GM12878 (cell line): ENCODE measurements around the genes NRDC and ZFYVE9.

DNA sequence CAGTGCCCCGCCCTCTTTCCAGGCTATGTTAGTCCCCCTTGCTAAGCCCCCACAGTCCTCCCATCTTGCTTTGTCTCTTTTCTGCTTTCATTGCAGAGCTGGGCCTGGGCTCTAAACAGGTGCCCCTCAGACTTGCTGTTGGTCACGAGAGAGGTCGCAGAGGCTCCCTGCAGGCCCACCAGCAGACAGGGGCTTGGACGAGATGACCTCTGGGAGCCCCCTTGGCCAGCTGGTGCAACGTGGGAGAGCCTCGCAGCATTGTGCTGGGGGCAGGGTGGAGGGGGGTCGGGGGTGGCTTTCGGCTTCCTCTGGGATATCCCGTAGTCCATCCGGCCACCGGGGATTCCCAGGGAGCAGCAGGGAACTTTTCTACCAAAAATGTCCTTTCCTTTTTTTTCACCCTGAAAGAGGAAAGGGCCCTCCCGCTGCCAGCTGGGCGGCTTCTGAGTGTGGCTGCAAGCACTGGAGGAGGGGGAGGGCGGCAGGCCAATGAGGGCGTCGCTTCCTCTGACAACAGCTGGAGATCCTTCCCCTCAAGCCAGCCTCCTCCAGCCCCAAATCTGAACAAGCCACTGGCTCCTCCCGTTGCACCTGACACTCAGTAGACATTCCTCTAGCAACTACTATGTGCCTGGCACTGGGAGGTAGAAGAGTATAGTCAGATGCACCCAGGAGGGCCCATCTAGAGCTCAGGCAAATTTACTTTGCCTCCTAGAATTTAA is 2.9 kb downstream of the MOB3C start:
- RAMPAGE, long total RNA: no peak
- RRBS, 2 experiments: no CpG with 5 or more reads among the region's 17 CpGs
CAGE:
- cytosol, long polyA minus RNA: no peak
- cytosol, long polyA plus RNA: no peak
- long polyA plus RNA: no peak
- nucleolus, long total RNA: no peak
- nucleus, long polyA plus RNA: no peak
- nucleus, long total RNA: no peak

GRCh38 chr1:46675407-46676159 is 3.9 kb downstream of the TEX38 start:
- RAMPAGE, long total RNA: no peak
- RRBS, 2 experiments: no CpG with 5 or more reads among the region's 1 CpG
CAGE:
- cytosol, long polyA minus RNA: no peak
- cytosol, long polyA plus RNA: no peak
- long polyA plus RNA: no peak
- nucleolus, long total RNA: no peak
- nucleus, long polyA plus RNA: no peak
- nucleus, long total RNA: no peak

- RAMPAGE, long total RNA: no peak
- RRBS, 2 experiments: no CpG with 5 or more reads among the region's 9 CpGs
CAGE:
- cytosol, long polyA minus RNA: no peak
- cytosol, long polyA plus RNA: no peak
- long polyA plus RNA: no peak
- nucleolus, long total RNA: no peak
- nucleus, long polyA plus RNA: no peak
- nucleus, long total RNA: no peak
These were observed 815 bp upstream of the EFCAB14 start for GRCh38 chr1:46719558-46720299.

- RAMPAGE, long total RNA: no peak
- RRBS, 2 experiments: no CpG with 5 or more reads among the region's 17 CpGs
CAGE:
- cytosol, long polyA minus RNA: no peak
- cytosol, long polyA plus RNA: no peak
- long polyA plus RNA: no peak
- nucleolus, long total RNA: no peak
- nucleus, long polyA plus RNA: no peak
- nucleus, long total RNA: no peak
These were observed 7.6 kb downstream of the CYP4B1 start for GRCh38 chr1:46806084-46807242.

GRCh38 chr1:46810640-46811366 is 12.0 kb downstream of the CYP4B1 start:
- RAMPAGE, long total RNA: no peak
- RRBS, 2 experiments: no CpG with 5 or more reads among the region's 8 CpGs
CAGE:
- cytosol, long polyA minus RNA: no peak
- cytosol, long polyA plus RNA: no peak
- long polyA plus RNA: no peak
- nucleolus, long total RNA: no peak
- nucleus, long polyA plus RNA: no peak
- nucleus, long total RNA: no peak

DNA sequence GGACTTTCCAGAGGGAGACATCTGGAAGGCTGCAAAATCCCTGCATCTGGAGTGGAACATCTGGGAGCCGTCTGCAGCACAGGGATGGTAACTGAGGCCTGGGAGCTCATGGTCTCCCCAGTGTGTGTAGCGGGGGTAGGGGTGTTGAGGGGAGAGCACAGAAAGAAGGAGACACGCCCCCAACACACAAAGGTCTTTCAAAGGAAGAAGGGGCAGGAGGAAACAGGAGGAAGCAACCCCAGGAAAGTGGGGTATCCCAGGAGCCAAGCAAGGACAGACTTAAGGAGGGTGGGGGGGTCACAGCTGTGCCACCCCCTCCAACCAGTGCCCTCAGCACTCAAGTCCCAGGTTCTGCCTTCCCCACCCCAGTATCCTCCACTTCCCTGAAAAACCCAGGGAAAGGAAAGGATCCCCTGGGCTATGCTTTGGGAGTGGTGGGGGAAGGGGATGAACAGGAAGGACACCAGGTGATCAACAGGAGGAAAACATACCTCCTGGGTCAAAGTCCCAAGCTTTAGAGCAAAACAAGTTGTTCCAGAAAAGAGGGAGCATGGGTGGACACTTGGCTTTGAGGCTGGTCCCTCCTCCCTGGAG is 2.4 kb upstream of the PDZK1IP1 start:
- RAMPAGE, long total RNA: no peak
- RRBS, 2 experiments: no CpG with 5 or more reads among the region's 3 CpGs
CAGE:
- cytosol, long polyA minus RNA: no peak
- cytosol, long polyA plus RNA: no peak
- long polyA plus RNA: no peak
- nucleolus, long total RNA: no peak
- nucleus, long polyA plus RNA: no peak
- nucleus, long total RNA: no peak

- RAMPAGE, long total RNA: no peak
- RRBS, 2 experiments: no CpG with 5 or more reads among the region's 4 CpGs
CAGE:
- cytosol, long polyA minus RNA: no peak
- cytosol, long polyA plus RNA: no peak
- long polyA plus RNA: no peak
- nucleolus, long total RNA: no peak
- nucleus, long polyA plus RNA: no peak
- nucleus, long total RNA: no peak
These were observed 2.8 kb downstream of the FOXD2 start for GRCh38 chr1:47440611-47441116.

DNA sequence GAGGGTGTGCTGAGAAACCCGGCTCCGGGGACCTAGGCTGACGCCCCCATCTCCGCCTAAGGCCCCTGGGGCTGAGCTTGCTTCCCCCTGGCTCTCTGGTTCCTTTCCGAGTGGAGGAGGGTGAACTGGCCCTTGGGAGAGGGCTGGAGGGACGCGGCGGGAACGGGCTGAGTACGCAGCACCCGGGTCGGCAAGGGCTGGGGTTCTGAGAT is 270.7 kb downstream of the FOXD2 start:
- RAMPAGE, long total RNA: no peak
- RRBS, 2 experiments: 0% methylated on average over 2 of the region's 12 CpGs; no CpG with 5 or more reads in 1 of the 2 experiments
CAGE:
- cytosol, long polyA minus RNA: no peak
- cytosol, long polyA plus RNA: no peak
- long polyA plus RNA: no peak
- nucleolus, long total RNA: no peak
- nucleus, long polyA plus RNA: no peak
- nucleus, long total RNA: no peak

DNA sequence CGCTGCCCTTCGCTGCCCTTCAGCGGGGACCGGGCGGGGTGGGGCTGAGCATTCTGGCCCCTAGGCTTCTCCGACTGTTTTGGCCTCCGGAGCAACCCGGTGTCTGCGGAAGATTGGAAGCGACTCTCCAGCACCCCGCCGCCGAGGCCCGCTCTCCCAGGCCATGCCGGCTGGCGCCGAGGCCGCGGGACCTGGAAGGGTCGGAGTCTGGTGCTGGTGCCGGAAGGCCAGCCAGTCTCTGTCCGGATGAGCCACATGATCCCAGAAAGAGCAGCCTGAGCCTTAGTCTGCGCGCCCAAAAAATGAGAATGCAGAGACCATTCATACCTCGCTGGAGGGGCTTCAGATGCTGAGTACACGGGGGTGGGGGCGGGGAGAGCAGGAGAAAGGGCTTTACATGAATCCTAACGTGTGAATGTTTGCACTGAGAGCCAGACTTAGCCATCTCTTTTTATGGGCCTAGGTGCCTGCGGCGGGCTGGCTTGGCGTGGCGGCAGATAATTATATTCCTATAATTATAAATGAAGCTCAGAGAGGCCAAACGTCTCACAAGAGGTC is 272.1 kb downstream of the FOXD2 start:
- RAMPAGE, long total RNA: no peak
- RRBS, 2 experiments: 8 to 25% methylated on average over 18 to 21 of the region's 33 CpGs
CAGE:
- cytosol, long polyA minus RNA: no peak
- cytosol, long polyA plus RNA: no peak
- long polyA plus RNA: no peak
- nucleolus, long total RNA: no peak
- nucleus, long polyA plus RNA: no peak
- nucleus, long total RNA: no peak

GRCh38 chr1:47817617-47818297 is 179.4 kb downstream of the TRABD2B start:
- RAMPAGE, long total RNA: no peak
- RRBS, 2 experiments: 51 to 58% methylated on average over 6 of the region's 20 CpGs
CAGE:
- cytosol, long polyA minus RNA: no peak
- cytosol, long polyA plus RNA: no peak
- long polyA plus RNA: no peak
- nucleolus, long total RNA: no peak
- nucleus, long polyA plus RNA: no peak
- nucleus, long total RNA: no peak

- RAMPAGE, long total RNA: no peak
- RRBS, 2 experiments: no CpG with 5 or more reads among the region's 4 CpGs
CAGE:
- cytosol, long polyA minus RNA: no peak
- cytosol, long polyA plus RNA: no peak
- long polyA plus RNA: no peak
- nucleolus, long total RNA: no peak
- nucleus, long polyA plus RNA: no peak
- nucleus, long total RNA: no peak
These were observed 22.3 kb upstream of the SPATA6 start for GRCh38 chr1:48494050-48494909.

DNA sequence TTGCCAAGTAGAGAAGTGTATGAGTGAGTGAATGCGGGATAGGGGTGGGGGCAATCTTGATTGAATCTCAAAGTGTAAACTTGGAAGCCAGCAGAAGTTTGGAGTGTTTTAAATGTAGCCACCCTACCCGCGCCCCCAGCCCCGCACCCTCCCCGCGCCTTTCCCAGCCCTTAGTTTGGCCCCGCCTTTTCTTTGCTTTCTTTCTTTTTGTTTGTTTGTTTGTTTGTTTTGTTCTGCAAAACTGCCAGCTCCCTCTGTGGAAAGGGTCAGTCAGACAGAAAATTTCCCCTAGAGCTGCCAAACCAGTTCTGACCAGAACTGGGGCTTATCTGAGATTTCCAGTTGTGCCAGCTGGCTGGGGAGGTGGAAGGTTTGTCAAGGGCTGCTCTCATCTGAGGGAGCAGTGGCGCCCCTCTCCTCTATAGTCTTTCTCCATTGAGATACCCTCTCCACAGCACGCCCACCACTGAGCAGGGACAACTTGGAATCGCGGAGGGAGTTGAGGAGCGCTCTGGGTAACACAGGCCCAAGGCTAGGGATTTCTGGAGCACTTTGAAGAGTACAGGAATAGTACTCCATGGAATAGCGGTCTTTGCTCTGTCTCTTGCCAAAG is 708 bp upstream of the BEND5 start:
- RAMPAGE, long total RNA: no peak
- RRBS, 2 experiments: no CpG with 5 or more reads among the region's 13 CpGs
CAGE:
- cytosol, long polyA minus RNA: no peak
- cytosol, long polyA plus RNA: no peak
- long polyA plus RNA: no peak
- nucleolus, long total RNA: no peak
- nucleus, long polyA plus RNA: no peak
- nucleus, long total RNA: no peak

DNA sequence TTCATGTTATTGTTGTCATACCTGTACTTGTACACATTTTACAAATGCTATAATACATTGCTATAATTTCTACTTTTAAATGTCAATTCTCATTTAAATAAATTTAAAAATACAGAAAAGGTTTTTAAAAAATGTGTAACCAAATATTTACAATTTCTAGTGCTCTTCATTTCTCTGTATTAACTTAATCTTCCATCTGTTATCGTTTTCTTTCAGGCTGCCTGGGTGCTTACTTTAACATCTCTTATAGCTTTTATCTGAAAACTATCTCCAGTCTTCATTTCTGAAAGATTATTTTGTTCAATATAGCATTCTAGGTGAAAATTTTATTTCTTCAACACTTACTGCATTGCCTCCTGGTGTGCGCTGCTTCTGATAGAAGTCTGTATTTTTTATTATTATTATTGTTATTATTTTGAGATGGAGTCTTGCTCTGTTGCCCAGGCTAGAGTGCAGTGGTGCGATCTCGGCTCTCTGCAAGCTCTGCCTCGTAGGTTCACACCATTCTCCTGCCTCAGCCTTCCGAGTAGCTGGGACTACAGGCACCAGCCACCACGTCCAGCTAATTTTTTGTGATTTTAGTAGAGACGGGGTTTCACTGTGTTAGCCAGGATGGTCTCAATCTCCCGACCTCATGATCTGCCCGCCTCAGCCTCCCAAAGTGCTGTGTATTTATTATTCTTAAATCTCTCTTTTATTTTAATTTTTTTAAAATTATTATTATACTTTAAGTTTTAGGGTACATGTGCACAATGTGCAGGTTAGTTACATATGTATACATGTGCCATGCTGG is 201.4 kb downstream of the FAF1 start:
- RAMPAGE, long total RNA: no peak
- RRBS, 2 experiments: no CpG with 5 or more reads among the region's 10 CpGs
CAGE:
- cytosol, long polyA minus RNA: no peak
- cytosol, long polyA plus RNA: no peak
- long polyA plus RNA: no peak
- nucleolus, long total RNA: no peak
- nucleus, long polyA plus RNA: no peak
- nucleus, long total RNA: no peak

DNA sequence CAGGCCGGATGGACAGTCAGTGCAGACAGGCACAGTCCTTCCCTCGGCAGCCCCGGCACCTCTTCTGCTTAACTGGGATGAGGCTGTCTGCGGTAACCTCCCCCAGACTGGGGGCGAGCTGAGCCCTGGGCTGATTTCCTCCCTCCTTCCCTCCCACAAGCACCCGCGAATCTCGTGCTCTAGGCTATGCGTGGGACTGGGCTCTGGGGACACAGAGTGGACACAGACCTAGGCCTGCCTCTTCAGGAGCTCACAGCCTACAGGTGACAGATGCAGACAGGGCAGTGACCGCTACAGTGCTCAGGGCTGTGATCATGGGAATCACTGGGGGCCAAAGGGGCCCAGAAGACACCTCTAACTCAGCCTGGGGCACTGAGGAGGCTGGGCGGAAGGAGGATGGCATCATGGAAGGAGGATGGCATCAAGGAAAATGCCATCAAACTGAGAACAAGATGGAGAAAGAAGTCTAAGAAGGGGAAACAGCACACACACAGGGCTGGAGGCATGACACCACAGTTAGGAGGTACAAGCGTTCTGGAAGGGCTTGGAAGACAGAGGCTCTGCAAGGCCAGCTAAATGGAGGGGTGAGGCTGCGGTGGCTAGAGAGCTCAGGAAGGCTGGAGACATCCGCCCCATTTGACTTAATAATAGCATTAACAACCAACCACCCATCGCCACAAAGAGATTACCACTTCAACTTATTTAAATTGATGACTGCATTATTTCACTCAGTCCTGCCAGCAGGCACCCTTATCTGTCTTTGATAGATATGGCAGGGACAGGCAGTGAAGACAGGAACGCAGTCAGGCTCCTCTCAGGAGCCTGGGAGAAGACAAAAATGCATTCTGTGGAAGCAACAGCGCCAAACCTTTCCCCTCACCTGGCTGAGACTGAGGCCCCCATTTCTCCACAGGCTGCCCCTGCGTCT is 4.2 kb downstream of the TTC39A start:
- RAMPAGE, long total RNA: no peak
- RRBS, 2 experiments: 58 to 69% methylated on average over 3 of the region's 18 CpGs
CAGE:
- cytosol, long polyA minus RNA: no peak
- cytosol, long polyA plus RNA: no peak
- long polyA plus RNA: no peak
- nucleolus, long total RNA: no peak
- nucleus, long polyA plus RNA: no peak
- nucleus, long total RNA: no peak

GRCh38 chr1:51422453-51422956 is 92.1 kb upstream of the TTC39A start:
- RAMPAGE, long total RNA: no peak
- RRBS, 2 experiments: no CpG with 5 or more reads among the region's 8 CpGs
CAGE:
- cytosol, long polyA minus RNA: no peak
- cytosol, long polyA plus RNA: no peak
- long polyA plus RNA: no peak
- nucleolus, long total RNA: no peak
- nucleus, long polyA plus RNA: no peak
- nucleus, long total RNA: no peak

DNA sequence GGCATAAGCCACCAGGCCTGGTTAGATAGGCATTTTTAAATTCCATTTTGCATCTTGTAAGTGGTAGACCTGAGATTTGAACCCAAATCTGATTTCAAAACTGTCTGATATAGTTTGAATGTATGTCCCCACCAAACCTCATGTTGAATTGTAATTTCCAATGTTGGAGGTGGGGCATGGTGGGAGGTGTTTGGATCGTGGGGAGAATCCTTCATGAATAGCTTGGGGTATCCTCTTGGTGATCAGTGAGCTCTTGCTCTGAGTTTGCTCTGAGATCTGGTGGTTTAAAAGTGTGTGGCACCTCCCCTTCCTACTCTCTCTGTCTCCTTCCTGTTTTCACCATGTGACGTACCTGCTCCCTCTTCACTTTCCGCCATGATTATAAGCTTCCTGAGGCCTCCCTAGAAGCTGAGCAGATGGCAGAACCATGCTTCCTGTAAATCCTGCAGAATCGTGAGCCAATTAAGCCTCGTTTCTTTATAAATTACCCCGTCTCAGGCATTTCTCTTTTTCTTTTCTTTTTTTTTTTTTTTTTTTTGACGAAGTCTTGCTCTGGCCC is 40.0 kb upstream of the OSBPL9 start:
- RAMPAGE, long total RNA: no peak
- RRBS, 2 experiments: no CpG with 5 or more reads among the region's 7 CpGs
CAGE:
- cytosol, long polyA minus RNA: no peak
- cytosol, long polyA plus RNA: no peak
- long polyA plus RNA: no peak
- nucleolus, long total RNA: no peak
- nucleus, long polyA plus RNA: no peak
- nucleus, long total RNA: no peak

DNA sequence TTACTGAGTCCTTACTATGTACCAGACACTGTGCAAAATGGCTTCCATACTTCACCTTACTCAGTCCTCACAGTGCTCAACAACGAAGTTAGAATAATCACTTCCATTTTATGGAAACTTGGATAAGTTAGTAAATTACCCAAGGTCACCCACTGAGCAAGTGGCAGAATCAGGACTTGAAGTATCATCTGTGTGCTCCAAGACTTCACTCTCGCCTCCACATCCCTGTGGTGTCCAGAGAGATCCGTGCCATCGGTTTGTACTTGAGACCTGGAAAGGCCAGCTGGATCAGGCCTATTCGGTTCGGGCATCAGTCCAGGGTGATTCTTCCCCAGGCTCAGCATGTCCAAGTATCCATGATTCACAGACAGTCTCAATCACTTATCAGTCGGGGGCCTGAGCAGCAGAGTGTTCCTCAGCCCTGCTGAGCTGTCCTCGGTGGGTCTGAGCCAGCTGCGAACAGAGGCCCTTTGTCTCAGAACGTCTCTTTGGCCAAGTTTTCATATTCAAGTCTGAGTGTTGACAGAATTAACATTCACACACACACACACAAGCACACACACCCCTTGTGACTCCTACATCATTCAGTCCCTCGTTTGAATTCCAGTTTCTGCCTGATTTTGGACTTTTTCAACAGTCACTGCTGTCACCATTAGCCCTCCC is 33.5 kb upstream of the OSBPL9 start:
- RAMPAGE, long total RNA: no peak
- RRBS, 2 experiments: no CpG with 5 or more reads among the region's 11 CpGs
CAGE:
- cytosol, long polyA minus RNA: no peak
- cytosol, long polyA plus RNA: no peak
- long polyA plus RNA: no peak
- nucleolus, long total RNA: no peak
- nucleus, long polyA plus RNA: no peak
- nucleus, long total RNA: no peak

DNA sequence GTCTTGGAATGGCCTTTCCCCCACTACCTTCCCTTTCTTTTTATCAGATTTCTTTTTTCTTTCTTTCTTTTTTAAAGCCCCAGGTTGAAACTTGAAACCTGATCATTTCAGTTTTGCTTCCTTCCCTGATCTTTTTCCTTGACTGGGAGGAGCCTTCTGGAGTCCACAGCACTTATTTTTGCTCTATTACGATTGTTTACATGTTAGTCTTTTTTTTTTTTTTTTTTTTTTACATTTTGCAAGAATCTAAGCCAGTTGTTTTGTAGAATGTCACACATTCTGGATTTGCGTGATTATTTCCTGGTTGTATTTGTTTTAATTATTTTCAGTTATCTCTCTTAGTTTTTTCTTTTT is 32.6 kb downstream of the OSBPL9 start:
- RAMPAGE, long total RNA: no peak
- RRBS, 2 experiments: no CpG with 5 or more reads among the region's 2 CpGs
CAGE:
- cytosol, long polyA minus RNA: no peak
- cytosol, long polyA plus RNA: no peak
- long polyA plus RNA: no peak
- nucleolus, long total RNA: no peak
- nucleus, long polyA plus RNA: no peak
- nucleus, long total RNA: no peak

DNA sequence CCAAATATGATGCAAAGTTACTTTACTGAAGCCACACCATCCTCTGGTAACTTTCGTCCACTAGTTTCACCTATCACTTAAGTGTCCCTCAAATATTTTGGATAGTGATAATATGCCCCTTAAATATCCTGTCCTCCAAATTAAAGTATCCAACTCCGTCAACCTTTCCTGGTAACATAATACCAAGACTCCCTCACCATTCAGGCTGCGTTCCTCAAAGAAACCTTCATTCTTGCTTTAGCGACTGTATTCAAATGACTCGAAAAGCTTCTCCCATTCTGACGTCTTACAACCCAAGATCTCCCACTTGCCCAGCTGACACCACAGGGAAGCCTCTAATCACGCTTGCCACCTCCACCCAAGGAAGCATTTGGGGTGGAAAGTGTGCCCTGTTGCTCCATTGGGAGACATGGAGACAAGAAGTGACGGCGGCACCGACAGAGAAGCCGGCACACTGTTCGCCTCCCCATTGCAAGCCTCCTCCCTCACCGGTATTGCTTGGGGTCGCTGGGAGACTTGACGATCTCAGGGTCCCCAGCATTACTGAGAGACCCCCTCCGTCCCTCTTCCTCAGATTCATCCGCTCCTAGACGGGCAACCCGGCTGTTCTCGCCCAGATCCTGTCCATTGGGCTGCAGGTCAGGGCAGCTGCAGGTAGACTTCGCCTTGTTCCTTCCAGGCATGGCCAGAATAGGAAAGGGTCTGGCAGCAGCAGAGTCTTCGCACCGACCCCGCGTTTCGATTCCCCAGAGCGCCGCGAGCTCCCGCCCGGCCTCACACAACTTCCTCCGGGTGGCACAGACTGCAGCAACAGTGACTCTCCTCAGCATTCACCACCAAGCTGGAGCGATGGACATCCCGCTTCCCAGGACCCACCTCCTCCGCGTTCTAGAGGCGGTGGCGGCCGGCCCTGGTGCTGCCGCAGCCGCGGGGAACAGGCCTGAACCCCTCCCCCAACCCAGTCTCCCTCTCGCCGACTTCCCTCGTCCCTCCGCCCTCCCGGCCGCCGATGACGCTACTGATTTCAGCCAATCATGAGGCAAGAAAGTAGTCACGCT is at the start of gene NRDC:
NRDC (minus strand) TSS at position 942 of the 1,058 bp plus-strand sequence.
- RAMPAGE, long total RNA: start-site peak on the minus strand centred at position 852 of the sequence, 238 bp wide, 1,732 and 2,038 reads in 2 replicates
- RRBS, 2 experiments: 0 to 4% methylated on average over 11 to 20 of the region's 51 CpGs
CAGE:
- cytosol, long polyA minus RNA: start-site peak on the minus strand centred at position 931 of the sequence, 40 bp wide, 1,019 reads
- cytosol, long polyA plus RNA: start-site peak on the minus strand centred at position 884 of the sequence, 161 bp wide, 1,022 and 1,128 reads in 2 replicates
- long polyA plus RNA: start-site peak on the minus strand centred at position 579 of the sequence, 52 bp wide, 152 and 160 reads in 2 replicates; start-site peak on the minus strand centred at position 845 of the sequence, 221 bp wide, 843 and 640 reads in 2 replicates
- nucleolus, long total RNA: start-site peak on the minus strand centred at position 952 of the sequence, 10 bp wide, 857 reads
- nucleus, long polyA plus RNA: start-site peak on the minus strand centred at position 873 of the sequence, 241 bp wide, 488 and 2,290 reads in 2 replicates
- nucleus, long total RNA: start-site peak on the minus strand centred at position 964 of the sequence, 43 bp wide, 26 reads

- RAMPAGE, long total RNA: no peak
- RRBS, 2 experiments: 1 to 2% methylated on average over 21 to 25 of the region's 85 CpGs
CAGE:
- cytosol, long polyA minus RNA: no peak
- cytosol, long polyA plus RNA: no peak
- long polyA plus RNA: no peak
- nucleolus, long total RNA: no peak
- nucleus, long polyA plus RNA: no peak
- nucleus, long total RNA: no peak
These were observed at the start of gene ZFYVE9 for GRCh38 chr1:52141442-52142326. ZFYVE9 (plus strand) TSS chr1:52142089.